ENCODE data around the gene SELENOO.

DNA sequence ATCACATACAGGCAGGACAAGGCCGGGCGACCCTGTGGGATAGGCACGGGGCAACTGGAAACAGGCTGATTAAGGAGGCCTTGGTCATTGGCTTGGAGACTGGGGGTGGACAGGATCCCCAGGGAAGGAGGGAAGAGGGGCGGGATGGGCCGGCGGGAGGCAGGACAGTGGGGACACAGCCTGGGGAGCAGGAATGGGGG is 3.6 kb upstream of the PIM3 start:
- RRBS = no CpG with 5 or more reads among the region's 6 CpGs

DNA sequence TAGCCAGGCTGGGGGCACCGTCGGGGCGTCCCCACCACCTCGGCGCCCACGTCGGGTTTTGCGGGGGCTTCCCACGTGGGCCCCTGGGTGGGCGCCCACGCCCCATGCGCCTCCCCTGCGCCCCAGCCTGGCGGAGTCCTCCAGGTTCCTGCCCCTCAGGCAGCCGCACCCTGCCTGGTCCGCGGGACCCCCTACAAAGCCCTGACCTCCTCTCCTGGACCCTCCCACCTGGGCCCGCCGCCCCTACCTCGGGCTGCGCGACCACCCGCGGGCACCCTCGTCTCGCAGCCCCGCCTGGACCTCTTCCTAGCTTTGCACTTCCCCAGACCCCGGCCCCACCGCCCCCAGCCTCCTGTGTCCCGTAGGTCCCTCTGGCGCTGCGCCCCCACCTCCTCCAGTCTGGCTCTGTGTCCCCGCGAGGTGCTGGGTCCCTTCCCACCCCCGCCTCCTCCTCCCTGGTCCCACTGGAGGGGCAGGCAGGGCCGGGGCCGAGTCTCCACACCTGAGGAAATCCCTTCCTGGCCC is 11.7 kb downstream of the PIM3 start:
- RRBS = no CpG with 5 or more reads among the region's 37 CpGs

GRCh38 chr22:49999020-49999657 is 13.4 kb downstream of the IL17REL start:
- RRBS = no CpG with 5 or more reads among the region's 36 CpGs

GRCh38 chr22:50182650-50183527 is 2.8 kb upstream of the TRABD start:
- RRBS = no CpG with 5 or more reads among the region's 23 CpGs

DNA sequence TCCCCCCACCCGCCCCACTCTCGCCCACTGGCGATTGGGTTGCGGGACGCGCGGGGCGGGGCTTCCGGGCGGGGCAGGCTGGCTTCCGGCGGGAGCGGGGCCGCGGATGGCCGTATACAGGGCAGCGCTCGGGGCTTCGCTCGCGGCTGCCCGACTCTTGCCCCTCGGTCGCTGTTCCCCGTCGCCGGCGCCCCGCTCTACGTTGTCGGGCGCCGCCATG is at the start of gene SELENOO:
TSS of gene SELENOO (plus strand) at position 81 of the 220 bp plus-strand sequence.
- RRBS = 1% methylated on average over 20 of the region's 33 CpGs

GRCh38 chr22:50216983-50217897 is 16.4 kb downstream of the SELENOO start:
- RRBS = no CpG with 5 or more reads among the region's 51 CpGs

DNA sequence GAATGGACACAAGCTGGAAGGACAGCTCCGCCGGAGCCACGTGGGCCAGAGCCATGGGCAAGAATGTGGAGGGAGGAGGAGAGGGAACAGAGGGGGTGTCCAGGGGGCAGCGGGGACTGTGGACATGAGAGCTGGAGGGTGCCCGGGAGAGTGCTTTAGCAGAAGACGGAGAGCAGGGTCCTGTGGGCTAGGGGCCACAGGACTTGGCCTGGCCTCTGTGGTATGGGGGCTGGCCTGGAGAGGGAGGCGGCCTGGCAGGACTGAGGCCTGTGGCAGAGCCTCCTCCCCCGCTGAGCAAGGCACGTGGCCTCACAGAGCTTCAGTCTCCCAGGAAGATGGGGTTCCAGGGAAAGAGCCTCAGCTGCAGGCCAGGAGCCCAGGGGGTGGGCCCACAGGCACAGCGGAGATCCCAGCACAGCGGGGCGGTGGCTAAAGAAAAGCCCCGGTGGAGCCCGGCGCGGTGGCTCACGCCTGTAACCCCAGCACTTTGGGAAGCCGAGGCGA is 2.3 kb downstream of the MAPK12 start:
- RRBS = 92% methylated on average over 4 of the region's 19 CpGs

- RRBS = 5% methylated on average over 27 of the region's 70 CpGs
Observed at GRCh38 chr22:50271323-50272134, 1.3 kb upstream of the MAPK11 start.

GRCh38 chr22:50299073-50300134 is 8.0 kb downstream of the PLXNB2 start:
- RRBS = 13% methylated on average over 60 of the region's 99 CpGs

DNA sequence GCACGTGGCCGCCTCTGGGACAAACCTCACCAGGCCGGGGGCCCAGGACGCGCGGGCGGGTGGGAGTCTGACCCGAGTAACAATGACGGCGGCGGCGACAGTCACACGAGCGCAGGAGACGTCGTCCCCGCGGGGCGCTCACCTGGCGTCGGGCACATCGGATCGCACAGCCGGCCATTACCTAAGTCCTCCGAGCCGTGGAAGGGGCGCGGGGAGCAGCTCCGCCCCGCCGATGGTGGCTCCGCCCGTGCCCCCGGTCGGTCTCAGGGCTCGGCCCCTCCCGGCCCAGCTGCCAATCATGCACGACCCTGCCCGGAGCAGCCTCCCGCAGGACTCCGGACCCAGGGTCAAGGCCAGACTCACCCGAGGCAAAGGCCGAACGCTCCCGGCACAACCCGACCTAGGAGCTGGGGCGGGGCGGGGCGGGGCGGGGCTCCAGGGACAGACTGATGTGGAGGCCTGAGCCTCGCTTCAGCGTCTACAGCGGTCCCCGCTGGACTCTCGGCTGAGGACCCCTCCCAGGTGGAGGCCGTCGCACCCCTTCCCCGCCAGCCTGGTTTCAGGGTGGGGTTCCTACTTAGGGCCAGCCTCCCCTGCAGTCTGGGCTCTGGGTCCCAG is 7.2 kb downstream of the PLXNB2 start:
- RRBS = 8% methylated on average over 17 of the region's 58 CpGs

DNA sequence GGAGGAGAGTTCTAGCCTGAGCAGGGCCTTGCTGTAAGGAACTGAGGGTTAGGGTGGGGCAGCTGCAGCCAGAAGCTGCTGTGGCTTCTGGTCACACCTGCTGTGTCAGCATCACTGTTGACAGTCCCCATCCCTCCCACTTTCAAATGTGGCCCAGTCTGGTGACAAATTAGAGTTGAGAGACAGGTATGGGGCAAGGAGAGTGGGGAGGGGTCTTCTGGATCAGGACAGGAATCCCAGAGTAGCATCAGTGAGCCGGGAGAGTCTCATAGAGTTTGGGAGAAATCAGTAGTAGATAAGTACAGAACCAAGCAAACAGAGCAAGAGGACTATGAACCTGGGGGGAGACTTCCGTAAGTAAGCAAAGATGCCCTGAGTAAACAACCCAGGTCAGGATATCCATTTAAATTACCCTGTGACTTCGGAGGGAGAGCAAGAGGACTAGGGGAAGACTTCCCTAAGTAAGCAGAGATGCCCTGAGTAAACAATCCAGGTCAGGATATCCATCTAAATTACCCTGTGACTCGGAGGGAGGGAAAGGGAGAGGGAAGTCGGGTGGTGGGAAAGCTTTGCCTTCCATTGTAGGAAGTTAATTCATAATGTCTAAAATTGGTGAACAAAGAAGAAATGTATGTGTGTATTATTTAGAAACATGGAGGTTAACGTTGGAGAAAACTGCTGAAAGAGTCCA is 53.8 kb downstream of the PPP6R2 start:
- RRBS = no CpG with 5 or more reads among the region's 6 CpGs

- RRBS = no CpG with 5 or more reads among the region's 4 CpGs
Observed at GRCh38 chr22:50399376-50399702, 56.2 kb downstream of the PPP6R2 start.

DNA sequence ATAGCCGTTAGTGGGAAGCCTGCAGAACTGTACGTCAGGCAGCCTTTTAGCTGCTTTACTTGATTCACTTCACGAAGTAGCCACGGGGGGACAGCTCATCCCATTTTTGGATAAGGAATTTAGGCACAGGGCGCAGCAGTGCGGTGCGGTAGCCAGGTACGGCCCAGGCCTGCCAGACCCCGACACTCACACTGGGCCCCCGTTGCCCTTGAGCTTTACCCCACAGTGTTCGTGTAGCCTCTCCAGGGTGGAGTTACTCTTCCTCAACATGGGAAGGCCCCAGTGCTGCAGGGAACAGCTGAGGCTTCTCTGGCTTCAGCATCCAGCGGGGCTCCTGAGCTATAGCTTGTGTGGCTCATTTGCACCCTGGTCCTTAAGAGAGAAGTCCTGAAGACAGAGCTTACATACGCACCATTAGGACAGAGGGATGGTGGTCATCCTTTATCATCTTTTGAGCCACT is 59.4 kb downstream of the SBF1 start:
- RRBS = no CpG with 5 or more reads among the region's 13 CpGs

DNA sequence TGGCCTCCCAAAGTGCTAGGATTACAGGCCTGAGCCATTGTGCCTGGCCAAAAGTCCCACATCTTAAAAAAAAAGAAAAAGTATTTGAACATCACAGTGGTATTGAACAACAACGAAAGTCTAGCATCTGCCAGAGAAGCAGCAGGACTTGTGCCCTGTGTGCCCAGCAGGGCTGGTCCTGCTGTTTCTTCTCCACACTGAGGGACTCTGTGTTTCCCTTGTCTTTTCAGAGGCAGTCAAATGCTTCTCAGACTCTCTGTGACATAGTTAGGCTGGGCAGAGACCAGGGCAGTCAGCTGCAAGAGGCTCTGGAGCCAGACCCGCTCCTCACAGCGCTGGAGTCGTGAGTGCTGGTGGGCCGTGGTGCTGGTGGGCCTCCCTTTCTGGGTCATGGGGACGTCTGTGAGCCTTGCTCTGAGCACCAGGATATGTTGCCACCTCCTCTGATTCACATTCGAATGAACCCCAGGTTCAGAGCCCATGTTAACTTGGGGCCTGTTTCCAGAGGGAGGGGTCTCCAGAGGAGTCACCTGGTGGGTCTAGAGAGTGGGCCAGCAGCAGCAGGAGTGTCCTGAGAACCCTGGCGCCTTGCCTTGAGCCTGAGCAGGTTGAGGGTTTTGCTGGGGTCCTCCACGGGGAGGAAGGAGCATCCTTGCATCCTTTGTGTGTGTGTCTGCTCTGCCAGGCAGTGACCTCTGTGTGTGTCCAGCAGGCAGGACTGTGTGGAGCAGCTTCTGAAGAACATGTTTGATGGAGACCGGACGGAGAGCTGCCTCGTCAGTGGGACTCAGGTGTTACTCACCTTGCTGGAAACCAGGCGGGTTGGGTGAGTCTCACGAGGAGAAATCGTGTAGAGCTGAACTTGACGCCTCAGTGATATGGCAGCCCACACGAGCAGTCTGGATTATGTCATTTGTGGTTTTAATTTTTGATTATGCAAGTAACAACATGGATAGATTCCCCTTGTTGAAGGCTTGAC is 55.9 kb downstream of the SBF1 start:
- RRBS = no CpG with 5 or more reads among the region's 17 CpGs

DNA sequence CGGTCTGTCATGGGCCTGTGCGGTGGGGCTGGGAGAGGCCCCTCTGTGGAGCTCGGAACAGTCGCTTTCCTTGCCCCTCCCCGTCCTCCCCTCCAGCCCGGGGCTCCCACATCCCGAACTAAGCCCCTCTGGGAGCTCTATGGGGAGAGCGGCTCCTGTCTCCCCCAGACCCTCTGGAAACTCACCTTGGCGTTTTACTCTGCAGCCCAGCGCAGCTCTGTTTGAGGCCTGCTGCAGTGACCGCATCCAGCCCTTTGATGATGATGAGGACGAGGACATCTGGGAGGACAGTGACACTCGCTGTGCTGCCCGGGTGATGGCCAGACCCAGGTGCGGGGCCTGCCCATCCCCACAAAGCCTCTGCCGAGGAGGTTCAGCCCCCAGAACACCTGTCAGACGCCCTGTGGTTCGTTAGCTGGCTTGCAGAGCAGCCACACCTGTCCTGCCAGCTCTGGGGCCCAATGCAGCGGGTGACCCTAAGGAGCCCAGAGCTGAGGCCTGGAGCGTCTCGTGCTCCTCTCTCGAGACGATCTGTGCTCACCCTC is 36.8 kb downstream of the SBF1 start:
- RRBS = no CpG with 5 or more reads among the region's 23 CpGs

GRCh38 chr22:50454484-50455589 is 20.0 kb downstream of the SBF1 start:
- RRBS = 98% methylated on average over 5 of the region's 53 CpGs

GRCh38 chr22:50457101-50457953 is 17.5 kb downstream of the SBF1 start:
- RRBS = no CpG with 5 or more reads among the region's 20 CpGs

DNA sequence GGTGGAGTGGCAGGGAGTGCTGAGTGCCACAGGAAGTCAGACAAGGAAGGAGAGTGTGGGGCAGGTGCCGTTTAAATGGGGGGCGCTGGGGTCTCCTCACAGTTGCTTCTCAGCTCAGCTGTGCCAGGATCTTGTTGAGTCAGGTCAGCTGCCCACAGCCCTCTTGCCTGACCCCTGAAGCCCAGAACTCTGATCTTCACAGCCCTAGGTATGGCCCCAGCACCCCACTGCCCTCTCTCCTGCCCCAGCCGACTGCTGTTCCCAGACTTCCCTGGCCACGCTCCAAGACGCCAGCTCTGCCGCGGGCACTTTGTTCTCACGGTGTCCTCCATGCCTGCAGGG is 1.1 kb upstream of the MIOX start:
- RRBS = no CpG with 5 or more reads among the region's 8 CpGs

DNA sequence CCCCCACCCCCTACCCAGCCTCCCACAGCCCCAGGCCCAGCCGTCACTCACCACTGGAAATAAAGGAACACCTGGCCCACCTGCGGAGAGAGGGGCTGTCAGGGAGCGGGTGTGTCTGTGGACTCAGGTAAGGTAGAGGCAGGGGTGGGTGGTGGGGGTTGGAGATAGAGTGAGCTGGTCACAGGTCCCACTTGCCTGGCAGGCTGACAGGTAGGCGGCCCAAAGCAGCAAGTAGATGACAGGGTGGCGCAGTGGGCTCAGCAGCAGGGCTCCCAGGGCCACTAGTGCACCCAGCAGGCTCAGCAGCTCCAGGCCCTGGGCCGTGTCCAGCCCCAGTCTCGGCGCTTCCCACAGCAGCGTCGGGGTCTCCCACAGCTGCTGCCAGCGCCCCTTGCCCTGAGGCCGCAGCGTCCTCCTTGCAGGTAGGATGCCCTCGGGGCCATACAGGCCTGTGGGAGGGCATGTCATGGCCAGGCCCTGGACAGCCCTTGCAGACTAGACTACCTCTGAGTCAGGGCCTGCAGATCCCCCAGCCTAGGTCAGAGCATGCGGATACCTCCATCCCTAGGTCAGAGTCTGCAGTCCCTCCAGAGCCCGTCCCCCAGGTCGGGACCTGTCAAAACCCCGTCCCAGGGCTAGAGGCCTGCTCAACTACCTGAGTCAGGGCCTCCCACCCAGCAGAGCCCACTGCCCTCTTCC is 766 bp downstream of the LMF2 start:
- RRBS = no CpG with 5 or more reads among the region's 18 CpGs

DNA sequence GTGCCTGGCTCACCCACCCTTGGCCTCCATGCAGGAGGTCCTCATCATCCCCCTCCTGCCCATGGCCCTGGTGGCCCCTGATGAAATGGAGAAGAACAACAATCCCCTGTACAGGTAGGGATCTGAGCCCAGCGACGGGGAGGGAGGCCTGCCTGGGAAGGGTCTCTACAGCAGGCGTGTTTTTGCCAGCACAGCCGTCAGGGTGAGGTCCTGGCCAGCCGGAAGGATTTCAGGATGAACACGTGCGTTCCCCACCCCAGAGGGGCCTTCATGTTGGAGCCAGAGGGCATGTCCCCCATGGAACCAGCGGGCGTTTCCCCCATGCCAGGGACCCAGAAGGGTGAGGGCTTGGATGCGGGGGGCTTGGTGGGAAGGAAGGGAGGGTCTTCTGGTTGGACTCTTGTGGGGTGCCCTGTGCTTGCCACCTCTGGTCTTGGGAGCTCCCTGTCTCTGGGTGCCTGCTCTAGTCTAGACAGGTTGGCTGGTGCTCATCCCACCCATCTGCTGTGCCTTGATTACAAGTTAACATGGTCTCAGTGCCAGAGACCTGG is 7.4 kb downstream of the SCO2 start:
- RRBS = no CpG with 5 or more reads among the region's 10 CpGs

Measured in AG08470 (cell line).